NT2/D1 (cell line): Measurements from ENCODE around the genes CACNA2D1, SEMA3D and ELAPOR2.

- RRBS, 2 experiments: no CpG with 5 or more reads among the region's 6 CpGs
These were observed 4.1 kb upstream of the RSBN1L start for GRCh38 chr7:77692102-77692592.

DNA sequence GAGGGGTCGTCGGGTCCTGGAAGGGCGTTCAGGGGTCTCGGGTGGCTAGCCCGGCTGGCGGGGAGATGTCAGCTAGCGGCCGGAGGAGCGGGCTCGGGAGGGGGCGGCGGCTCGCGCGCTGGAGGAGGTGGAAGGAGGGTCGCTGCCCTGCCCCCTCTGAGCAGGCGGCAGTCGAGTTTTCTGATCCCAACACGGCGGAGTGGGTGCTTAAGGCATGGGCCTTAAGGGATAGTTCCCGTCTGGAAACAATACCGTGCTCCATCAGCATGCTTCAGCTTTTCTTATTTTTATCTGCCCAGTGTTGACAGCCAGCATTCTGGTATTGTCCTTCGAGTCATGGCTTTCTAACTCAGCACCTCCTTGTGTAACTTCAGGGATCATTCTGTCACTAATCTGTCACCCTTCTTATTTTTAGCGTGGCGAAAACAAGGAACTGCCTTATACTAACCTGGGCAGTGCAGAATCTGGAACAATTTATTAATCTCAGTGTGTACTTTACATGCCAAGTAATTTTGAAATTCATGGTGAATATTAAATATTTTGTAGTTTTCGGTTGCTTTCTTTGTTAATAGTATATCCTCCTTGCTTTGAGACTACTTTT is 1.2 kb upstream of the TMEM60 start:
- RRBS, 2 experiments: no CpG with 5 or more reads among the region's 26 CpGs

DNA sequence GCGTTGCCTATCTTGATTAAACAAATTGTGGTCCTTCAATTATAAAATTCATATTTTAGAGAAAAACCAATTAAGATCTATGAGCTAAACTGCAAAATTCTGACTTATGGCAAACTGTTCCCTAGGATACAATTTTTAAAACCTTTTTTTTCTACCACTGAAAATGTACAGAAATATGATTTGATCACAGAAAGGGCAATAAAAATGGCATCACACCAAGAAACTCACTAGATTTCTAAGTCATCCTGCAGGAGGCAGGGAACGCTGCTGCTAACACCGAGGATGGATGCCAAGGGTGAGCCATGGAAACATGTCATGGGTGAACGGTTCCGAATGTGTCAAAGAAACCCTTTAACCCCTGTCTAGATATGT is 220.2 kb upstream of the TMEM60 start:
- RRBS, 2 experiments: no CpG with 5 or more reads among the region's 5 CpGs

DNA sequence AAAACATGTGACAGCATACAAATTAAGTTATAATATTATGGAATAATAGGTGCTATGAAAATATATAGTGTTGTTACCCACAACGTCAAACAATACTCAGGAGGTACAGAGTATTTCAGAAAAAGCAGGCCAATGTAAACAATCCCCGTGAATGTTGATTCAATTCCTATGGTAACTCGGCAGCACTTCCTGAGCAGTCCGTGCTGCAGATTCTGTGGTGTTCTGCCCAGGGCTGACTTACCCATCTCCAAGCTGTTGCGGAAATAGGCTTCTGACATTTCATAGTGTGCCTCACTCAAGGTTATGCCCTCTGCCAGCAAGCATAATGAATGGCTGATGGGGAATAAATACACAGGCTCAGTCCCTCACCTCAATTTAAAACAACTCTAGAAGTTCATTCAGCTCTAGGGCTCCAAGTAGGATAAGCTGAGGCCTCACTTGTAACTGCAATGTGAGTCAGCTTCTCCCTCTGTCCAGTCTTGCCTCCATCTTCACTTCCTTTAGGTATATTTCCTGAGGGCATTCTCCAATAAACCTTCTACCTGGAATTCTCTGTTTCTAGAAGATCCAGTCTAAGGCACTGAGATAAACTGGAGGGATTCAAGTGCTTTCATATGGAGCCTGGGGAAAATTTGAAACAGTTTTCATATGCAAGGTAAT is 177.6 kb downstream of the GNAI1 start:
- RRBS, 2 experiments: no CpG with 5 or more reads among the region's 5 CpGs

DNA sequence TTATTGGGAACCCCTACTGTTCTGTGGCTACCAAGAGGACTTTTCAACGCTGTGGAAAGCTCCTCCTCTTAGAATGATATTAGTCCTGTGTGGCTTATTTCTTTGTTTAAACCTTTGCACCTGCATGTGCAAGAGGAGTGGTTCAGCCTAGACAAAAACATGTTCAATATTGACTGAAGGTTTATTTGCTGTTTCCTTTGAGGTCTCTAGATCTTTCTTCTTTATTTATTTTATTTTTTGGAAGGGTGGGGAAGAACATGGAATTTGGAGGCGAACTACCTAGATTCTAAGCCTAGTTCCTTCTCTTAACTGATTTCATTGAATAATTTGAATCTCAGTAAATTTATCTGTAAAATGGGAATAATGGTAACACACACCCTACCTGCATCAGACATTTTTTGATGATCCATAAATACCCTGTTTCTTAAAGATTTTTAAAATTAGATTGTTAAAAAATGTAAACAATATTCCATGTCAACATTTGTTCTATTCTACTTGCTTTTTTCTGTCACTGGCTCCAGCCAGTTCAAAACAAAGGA is 118.0 kb downstream of the GNAT3 start:
- RRBS, 2 experiments: no CpG with 5 or more reads among the region's 2 CpGs

DNA sequence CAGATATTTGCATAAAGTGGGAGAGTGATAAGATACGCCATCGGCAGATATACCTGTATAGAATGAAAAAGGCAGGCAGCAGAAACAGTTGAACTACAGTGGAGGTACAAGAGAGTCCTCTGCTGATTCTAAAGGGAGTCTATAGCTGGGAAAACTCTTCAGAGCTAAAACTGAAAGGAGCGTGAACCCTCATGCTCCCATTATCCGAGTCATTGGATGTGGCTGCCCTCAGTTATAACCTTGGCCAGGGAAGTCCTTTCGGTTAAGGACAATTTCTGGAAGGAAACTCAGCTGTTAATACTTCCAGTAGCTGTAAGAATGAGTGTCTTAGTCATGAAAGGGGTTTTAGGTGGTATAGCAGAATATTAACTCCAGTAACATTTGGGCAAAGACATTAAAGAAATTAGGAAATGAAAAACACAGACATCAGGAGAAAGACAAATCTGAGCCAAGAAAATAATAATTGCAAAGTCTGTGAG is 14.6 kb upstream of the GNAT3 start:
- RRBS, 2 experiments: no CpG with 5 or more reads among the region's 5 CpGs

DNA sequence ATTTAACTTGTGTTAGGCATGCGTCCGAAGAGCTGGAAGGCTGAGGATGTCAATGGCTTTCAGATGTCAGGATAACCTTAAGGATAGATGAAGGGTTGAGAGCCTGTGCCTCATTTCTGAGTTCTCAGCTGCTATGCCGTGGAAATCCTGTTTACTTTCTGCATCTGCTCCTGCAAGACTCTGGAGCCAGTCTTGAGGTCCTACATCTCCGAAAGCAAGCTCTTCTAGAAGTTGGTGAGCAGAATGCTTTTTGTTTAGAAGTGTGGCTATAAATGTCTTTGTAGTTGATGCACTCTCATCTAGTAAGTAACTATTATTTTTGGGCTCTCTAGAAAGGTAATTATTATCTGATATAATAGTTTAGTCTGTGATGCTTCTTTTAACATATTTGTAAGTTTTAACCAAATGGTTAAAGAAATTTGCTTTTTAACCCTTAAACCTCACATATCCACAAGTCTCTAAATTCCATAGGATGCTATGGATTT is 36.3 kb upstream of the CD36 start:
- RRBS, 2 experiments: no CpG with 5 or more reads among the region's 4 CpGs

- RRBS, 2 experiments: no CpG with 5 or more reads among the region's 4 CpGs
These were observed 26.8 kb upstream of the CD36 start for GRCh38 chr7:80611568-80612091.

DNA sequence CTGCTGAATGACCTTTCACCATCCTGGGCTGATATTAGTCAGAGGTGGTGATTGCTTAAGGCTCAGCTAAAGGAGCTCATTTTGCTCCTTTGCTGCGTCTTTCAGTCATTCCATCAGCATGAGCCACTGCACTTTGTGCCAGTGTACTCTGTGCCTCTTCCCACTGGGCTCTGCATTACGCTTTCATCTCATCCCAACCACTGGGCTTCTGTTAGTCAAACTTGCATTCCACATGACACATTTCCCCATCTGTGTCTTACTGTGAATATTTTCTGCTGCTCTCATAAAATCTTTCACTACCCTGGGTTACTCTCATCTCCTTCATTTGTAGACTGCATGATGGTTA is 84.4 kb downstream of the CD36 start:
- RRBS, 2 experiments: no CpG with 5 or more reads among the region's 2 CpGs

GRCh38 chr7:81478181-81479321 is 291.3 kb downstream of the HGF start:
- RRBS, 2 experiments: no CpG with 5 or more reads among the region's 15 CpGs

DNA sequence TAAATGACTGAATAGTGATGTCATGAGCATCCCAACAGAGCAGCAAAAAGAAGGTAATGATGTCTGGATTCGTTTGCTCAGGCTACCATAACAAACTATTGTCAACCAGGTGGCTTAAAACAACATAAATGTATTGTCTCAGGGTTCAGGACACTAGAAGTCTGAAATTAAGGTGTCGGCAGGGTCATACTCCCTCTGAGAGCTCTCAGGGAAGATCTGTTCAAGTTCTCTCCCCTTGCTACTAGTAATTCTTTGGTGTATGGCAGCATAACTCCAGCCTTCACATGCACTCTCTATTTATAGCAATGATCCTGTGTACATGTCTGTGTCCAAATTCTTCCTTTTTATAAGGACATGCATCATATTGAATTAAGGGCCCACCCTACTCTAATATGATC is 27.3 kb downstream of the CACNA2D1 start:
- RRBS, 2 experiments: no CpG with 5 or more reads among the region's 2 CpGs

DNA sequence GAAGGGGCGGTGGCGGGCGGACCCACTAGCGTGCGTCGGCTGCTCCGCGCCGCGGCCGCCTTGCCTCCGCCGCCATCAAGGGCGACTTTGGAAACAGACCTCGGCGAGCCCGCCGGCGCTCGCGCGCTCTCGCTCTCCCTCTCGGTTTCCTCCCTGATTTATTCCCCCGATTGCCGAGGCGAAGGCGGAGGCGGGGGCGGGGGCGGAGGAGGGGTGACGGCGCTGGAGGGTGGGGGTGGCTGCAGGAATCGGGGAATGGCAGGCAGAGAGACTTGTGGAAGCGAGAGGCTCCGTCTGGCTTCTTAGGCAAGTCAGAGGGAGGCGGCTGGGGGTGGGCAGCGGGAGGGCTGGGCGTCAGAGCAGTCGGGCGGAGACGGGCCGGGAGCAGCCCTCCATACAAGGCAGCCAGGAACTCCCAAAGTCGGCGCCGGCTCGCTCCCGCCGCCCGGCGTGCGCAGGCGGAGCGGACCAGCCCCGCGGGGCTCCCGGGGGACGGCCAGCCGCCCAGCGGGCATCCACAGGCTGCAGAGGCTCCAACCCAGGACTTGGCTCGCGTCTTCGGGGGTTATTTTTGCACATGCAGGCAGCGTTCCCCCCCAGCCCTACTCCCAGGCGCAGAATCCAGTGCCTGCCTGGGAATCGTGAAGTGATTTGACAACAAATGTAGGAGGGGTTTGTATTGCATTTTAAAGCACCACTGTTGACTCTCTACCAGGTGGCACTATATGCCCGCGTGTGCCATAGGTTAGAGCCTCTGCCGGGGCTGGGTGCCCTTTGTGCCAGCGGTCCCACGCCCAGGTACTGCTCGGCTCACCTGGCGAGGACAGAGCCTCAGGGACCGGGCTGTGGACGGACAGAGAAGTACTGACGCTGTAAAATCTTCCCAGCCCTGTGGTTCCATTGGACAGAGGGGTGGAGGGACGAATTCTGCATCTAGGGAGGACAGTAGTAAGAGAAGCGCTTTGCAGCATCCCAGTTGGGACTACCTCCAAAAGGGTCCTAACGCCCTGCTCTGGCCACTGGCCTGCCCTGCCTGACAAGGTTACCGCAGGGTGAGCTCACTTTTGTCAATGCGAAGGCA is at the start of gene CACNA2D1:
Gene CACNA2D1 (minus strand): TSS at position 134 of the 1,081 bp plus-strand sequence.
- RRBS, 2 experiments: 2% methylated on average over 18 of the region's 81 CpGs

DNA sequence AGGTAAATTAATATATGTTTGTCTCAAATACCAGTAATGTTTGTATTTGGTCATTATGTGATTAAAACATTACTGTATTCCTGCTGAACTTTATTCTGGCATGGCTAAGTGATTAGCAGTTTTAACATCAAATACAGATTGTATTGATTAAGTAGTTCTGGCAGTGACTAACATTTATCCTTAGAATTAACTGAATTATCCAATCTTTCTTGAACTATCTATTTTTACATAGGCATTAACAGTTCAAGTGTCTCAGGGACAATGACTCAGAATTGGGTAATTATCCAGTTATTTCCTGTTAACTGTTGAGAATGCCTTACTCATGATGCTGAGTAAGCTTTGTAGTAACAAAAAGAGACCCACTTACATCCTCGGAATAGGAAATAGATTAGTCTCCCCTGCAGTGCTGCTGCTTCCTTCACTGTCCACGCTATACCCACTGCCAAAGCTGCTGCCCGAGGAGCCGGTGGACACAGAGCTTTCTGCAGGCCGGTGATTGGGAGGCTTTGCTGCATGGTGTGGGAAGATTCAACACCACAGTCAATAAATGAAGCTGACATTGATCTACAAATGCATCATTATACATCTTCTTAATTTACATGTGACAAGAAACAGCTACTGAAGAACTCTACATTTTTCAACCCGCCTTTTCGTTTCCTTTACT is 357.2 kb downstream of the PCLO start:
- RRBS, 2 experiments: no CpG with 5 or more reads among the region's 7 CpGs

- RRBS, 2 experiments: no CpG with 5 or more reads among the region's 2 CpGs
These were observed 184.9 kb downstream of the SEMA3A start for GRCh38 chr7:84009671-84010104.

DNA sequence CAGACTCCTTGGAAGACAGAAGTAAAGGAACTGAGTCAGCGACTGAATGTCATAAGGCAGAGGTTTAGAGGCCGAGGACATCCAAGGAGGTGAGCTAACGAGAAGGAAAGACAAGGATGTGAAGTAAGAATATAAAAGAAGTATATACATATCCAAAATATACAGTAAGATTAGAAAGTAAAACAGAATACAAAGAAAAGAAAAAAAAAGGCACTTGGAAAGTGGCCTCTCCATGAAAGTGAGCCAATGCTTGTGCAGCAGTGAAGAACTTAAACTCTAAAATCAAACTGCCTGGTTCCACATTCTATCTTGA is 24.0 kb downstream of the SEMA3D start:
- RRBS, 2 experiments: no CpG with 5 or more reads among the region's 3 CpGs

DNA sequence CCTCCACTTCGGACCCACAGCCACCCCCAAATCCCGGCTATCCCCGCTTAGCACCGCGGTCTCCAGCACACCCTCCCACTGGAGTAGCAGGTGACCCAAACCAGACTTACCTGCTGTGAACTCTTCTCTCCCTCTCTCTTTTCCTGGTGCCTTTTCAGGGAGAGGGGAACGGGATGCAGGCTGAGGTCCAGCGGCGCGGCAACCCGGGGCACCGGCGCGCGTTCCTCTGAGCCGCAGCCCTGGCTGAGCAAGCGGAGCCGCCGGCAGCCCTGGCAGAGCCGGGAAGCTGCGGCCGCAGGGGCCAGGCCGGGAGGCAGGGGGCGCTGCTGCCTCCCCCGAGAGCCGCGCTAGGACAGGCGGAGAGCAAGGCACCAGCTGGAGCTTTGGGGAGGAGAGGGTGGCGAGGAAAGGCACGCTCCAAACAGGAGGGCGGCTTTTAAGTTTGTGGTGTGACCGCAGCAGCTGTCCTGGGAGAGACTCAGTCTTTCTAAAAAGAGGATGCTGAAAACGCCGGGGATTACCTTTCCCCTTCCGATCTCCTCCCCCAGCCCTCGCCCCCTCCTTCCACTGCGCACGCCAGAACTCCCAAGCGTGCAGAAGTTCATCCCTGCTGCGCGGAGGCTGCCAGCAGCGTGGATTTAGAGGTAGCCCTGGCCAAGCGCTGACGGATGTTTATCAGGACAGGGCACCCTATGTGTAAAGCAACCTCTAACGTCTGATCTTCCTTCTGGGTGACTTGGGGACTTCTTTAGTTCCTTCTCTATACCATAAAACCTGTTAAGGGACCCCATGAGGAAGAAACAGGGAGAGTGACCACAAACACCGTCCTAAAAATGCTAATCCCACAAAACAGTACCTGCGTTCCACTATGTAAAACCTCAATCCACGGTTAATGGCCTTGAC is at the start of gene SEMA3D:
Gene SEMA3D (minus strand): TSS at position 489 of the 903 bp plus-strand sequence.
- RRBS, 2 experiments: 1 to 2% methylated on average over 10 of the region's 47 CpGs

DNA sequence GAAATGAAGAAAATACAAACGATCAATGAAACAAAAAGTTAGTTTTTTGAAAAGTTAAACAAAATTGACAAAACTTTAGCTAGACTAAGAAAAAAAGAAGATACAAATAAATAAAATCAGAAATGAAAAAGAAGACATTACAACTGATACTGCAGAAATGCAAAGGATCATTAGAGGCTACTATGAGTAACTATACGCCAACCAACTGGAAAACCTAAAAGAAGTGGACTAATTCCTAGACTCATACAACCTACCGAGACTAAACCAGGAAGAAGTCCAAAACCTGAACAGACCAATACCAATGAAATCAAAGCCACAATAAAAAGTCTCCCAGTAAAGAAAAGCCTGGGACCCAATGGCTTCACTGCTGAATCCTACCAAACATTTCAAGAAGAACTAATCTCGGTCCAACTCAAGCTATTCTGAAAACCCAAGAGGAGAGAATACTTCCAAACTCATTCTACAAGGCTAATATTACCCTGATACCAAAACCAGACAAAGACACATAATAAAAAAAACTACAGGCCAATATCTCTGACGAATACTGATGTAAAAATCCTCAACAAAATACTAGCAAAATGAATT is 20.4 kb downstream of the ELAPOR2 start:
- RRBS, 2 experiments: no CpG with 5 or more reads among the region's 5 CpGs

- RRBS, 2 experiments: 1% methylated on average over 13 to 36 of the region's 78 CpGs
These were observed at the start of gene ELAPOR2 for GRCh38 chr7:87059467-87060331. Gene ELAPOR2 (minus strand): TSS chr7:87059654.

DNA sequence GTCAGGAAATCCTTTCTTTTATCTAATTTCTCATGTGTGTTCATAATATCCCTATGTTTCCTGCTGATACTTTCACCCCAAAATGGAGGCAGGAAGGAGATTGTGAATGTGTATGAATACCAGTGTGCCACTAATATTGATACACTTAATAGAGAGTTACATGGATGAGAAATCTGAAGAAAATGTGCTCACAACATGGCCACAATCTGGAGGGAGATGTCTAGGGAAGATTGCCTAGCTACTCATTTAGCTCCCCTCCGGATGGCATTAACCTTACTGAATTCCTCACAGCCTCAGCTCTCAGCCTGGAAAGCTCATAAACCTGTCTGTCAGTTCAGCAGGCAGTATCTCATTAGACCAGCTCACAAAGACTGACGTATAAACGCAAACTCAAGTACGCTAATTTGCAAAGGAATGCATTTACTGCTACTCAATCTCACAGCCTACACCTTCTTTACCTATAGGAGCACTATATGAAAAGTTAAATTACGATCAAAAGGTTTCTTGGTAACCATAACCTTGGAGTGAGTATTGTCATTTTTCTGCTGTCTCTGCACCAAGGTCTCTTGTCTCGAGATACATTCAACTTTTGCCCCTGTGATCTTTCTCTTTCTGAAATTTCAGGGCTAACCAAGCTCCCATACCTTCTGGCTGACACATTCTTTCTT is 23.3 kb upstream of the DMTF1 start:
- RRBS, 2 experiments: no CpG with 5 or more reads among the region's 6 CpGs